SJSA1 (cell line): ENCODE measurements around the genes BTRC and KCNIP2.

GRCh38 chr10:100825924-100826419, 80.6 kb downstream of the PAX2 start:
- RAMPAGE, long total RNA: no peak

- RAMPAGE, long total RNA: no peak
Observed at GRCh38 chr10:100971116-100971892, 2.0 kb downstream of the SEMA4G start.

DNA sequence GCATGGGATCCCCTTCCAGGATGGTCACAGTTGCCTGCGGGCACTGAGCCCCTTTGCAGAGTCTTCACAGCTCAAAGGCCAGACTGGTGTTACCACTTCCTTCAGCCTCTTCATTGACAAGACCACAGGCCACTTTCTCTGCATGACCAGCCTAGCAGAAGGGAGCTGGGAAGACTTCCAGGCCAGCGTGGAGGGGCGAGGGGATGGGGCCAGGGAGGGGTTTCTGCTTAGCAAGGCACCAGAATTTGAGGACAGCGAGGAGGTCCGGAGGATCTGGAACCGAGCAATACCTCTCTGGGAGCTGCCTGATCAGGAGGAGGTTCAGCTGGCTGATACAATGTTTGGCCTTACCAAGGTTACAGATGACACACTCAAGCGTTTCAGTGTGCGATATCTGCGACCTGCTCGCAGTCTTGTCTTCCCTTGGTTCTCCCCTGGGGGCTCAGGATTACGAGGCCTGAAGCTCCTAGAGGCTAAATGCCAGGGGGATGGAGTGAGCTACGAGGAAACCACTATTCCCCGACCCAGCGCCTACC, 1.1 kb downstream of the TWNK start:
- RAMPAGE, long total RNA: no peak

DNA sequence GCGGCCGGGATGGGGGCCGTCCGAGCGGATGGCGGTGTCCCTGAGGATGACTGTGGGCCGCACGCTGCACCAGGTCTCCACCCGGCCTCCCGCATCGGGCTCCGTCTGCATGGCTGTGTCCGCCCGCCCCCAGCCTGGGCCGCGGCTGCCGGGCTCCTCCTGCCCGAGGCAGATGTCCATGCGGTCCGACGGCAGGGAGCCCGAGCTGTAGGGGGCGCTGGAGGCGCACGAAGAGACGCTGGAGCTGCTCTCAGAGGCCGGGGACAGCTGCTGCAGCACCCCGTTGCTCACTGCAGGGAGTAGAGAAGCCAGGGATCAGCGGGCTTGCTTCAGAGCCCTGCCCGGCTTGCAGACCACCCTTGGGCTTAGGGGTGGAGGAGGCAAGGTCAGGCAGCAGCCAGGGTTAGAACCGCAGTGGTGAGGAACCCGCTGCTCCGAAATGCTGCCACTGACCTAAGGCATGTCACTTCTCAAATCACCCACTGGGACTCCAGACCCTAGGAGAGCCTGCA, 11.9 kb downstream of the PDZD7 start:
- RAMPAGE, long total RNA: no peak

GRCh38 chr10:101029837-101030258, 1.1 kb downstream of the PDZD7 start:
- RAMPAGE, long total RNA: no peak

- RAMPAGE, long total RNA: no peak
Observed at GRCh38 chr10:101063266-101064117, 1.7 kb downstream of the KAZALD1 start.

DNA sequence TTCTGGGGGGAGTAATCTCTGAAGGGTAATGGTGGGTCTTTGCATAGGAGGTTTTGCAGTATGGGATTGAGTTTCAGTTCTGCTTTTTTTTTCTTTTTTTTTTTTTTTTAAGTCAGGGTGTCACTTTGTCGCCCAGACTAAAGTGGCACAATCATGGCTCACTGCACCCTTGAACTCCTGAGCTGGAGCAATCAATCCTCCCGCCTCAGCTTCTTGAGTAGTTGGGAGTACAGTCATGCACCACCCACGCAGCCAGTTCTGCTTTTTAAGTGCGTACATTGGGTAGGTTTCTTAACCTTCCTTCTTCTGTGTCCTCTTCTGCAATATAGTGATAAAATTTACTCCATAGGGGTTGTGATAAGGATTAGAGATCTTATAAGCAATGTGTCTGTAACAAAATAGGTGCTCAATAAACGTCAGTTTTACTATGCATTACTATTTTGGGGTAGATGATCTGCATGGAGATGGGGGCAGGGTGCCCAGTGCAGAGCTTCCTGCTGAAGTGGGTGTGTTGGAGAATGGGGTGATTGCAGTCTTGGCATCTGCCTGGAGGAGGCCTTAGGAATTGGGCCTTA, 9.6 kb downstream of the KAZALD1 start:
- RAMPAGE, long total RNA: no peak

DNA sequence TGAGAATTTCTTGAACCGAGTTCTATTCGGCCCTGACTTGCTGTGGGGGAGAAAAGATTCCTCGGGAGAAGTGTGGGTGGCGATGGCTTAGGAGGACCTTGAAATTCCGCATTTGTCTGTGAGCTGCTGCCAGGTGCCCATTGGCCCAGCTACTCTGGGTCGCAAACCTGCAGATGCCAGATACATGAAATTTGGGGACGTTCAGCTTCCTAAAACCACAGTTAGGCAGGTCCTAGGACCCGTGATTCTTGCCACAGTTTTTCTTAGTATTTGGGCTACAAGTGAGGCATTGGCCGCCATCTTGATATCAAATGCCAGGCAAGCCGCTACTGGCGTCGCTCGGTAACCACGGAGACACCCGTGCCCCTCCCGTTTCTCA, 533 bp upstream of the BTRC start:
- RAMPAGE, long total RNA: no peak

- RAMPAGE, long total RNA: no peak
Observed at GRCh38 chr10:101353822-101354981, at the start of gene BTRC. Gene BTRC (plus strand): TSS chr10:101354165.

- RAMPAGE, long total RNA: no peak
Observed at GRCh38 chr10:101536043-101536427, 52.0 kb downstream of the POLL start.

GRCh38 chr10:101803776-101804280, 14.4 kb downstream of the OGA start:
- RAMPAGE, long total RNA: no peak

DNA sequence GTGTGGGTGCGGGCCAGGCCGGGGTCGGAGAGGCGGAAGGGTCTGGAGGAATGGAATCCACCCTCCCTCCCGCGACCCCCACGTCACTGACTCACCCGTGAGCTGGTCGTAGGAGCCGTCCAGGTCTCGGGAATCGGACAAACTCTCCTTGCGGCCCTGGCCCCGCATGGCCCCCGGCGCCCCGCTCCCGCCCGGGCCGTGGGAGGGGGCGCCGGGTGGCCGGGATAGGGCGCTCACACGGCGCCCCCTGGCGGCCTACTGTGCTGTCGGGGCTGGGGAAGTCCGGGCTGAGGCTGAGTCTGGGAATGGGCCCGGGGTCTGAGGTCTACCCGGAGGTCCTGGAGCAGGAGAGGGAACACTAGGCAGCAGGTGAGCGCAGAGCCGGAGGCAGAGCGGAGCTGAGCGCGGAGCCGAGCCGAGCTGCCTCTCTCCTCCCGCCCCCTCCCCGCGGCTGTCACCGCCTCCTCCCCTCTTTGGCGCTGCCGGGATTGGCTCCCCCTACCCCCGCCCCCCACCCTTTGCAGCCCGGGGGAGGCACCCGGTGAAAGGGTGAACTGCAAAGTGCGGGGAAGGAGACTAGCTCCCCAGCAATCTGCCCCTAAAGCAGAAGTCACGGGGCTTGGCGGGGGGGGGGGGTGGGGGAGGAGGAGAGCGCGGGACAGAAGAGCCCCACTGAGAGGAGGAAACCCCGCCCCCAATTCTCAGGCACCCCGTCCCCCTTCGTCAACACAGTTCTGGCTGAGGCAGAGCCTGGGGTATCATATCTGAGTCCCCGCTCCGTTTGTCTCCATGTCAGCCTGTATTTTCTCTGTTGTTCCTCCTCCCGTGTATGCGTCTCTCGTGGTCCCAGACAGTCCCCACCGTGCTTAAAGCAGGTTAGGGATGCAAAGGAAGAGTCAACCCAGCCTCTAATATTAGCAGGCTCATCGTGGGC, at the start of gene KCNIP2:
Gene KCNIP2, minus strand, starts transcription at position 400 of the 934 bp plus-strand sequence.
- RAMPAGE, long total RNA: no peak

DNA sequence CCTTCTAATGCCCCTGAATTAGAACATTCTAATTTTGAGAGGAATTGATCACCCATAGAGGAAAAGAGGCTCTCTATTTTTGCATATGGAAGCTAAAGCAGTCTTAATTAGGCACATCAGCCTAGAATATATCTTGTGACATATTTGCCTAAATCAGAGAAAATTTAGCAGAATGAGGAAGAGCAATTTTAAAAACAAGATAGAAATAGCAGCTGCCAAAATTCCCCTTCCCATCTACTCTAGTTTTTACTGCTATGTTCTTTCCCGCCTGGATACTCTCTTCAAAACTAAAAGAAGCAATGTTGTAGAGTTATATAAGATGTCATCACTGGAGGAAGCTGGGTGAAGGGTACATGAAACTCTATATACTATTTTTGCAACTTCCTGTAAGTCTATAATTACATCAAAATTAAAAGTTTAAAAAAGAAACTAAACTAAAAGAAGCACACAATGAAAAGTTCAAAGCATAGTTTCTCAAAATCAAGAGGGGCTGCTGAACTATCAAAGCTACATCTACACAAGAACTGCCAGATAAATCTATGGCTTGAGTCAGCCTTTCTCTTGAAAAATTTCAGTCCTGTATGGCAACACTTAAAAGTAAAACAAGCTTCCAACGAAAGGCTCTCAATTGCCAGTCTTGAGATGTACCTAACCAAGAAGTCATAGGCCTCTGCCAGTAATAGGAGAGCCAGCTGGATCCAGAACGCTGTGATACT, 86.9 kb downstream of the ARMH3 start:
- RAMPAGE, long total RNA: no peak

- RAMPAGE, long total RNA: no peak
Observed at GRCh38 chr10:102066312-102066894, 1.3 kb downstream of the HPS6 start.

DNA sequence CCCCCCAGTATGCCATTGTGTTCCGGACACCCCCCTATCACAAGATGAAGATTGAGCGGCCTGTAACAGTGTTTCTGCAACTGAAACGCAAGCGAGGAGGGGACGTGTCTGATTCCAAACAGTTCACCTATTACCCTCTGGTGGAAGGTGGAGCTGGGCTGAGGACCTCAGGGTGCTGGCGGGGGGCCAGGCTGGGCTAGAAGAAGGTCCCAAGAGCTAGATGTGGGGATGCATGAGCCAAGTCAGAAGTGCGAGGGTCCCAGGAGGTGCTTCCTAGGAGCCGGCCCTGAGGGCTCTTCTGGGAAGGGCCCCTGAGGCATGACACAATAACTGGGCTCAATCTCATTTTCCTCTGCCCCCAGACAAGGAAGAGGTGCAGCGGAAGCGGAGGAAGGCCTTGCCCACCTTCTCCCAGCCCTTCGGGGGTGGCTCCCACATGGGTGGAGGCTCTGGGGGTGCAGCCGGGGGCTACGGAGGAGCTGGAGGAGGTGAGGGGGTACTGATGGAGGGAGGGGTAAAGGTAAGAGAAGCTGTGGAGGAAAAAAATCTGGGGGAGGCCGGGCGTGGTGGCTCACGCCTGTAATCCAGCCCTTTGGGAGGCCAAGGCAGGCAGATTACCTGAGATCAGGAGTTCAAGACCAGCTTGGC, 3.0 kb downstream of the NFKB2 start:
- RAMPAGE, long total RNA: no peak

DNA sequence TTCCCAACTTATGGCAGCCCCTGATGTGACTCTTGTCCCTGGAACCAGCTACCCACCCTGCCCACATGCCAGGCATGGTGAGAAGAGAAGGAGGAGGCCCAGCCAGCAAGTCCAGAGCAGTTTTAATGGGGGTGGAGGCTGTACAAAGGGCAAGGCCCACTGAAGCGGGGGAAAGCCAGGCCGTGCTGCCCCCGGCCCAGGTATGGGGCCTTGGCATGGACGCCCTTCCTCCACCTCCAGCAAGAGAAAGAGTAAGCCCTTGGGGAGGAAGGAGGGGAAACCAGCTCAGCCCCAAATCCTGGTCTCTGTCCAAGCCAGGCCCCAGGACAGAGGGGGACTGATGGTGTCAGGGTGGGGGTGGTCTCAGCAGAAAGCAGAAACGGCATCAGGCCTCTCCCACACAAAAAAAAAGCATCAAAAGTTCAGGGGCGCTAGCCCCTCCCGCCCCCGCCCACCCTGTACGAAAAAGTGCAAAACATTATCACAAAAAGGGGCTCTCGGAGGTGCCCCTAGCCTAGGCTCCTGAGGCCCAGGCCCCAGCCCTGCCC, 7.1 kb downstream of the NFKB2 start:
- RAMPAGE, long total RNA: no peak

DNA sequence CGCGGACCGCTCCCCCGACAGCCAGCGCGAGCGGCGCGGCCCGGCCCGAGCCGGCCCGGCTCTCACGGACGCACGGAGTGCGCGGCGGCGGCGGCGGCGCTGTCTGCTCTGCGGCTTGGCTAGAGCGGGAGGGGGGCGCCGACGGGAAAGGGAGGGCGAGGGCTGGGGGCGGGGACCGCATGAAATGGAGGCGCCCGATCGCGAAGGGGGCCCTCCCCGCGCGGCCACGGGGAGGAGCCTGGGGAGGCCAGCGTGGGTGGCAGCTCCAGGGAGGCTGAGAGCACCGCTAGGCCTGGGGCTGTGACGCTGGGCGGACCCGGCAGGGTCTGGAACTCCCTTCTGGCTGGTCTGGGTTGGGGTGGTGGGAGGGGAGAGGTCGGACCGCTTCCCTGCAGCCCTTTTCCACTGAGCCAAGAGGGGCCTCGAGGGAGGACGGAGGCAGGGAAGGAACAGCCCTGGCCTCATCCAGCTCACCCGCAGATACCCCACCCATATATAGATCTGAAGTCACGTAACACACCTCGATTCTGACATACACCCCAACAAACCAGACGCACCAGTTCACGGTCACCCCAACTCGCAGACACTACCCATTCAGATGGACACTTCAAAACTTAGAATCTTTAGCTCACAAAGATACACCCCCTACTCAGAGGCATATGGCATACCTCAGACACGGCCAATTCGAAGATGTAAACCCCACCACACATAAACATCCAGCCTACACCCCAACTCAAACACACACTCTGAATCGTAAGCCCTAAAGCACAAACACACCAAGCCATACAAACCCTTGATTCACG, 9.2 kb downstream of the PSD start:
- RAMPAGE, long total RNA: no peak

DNA sequence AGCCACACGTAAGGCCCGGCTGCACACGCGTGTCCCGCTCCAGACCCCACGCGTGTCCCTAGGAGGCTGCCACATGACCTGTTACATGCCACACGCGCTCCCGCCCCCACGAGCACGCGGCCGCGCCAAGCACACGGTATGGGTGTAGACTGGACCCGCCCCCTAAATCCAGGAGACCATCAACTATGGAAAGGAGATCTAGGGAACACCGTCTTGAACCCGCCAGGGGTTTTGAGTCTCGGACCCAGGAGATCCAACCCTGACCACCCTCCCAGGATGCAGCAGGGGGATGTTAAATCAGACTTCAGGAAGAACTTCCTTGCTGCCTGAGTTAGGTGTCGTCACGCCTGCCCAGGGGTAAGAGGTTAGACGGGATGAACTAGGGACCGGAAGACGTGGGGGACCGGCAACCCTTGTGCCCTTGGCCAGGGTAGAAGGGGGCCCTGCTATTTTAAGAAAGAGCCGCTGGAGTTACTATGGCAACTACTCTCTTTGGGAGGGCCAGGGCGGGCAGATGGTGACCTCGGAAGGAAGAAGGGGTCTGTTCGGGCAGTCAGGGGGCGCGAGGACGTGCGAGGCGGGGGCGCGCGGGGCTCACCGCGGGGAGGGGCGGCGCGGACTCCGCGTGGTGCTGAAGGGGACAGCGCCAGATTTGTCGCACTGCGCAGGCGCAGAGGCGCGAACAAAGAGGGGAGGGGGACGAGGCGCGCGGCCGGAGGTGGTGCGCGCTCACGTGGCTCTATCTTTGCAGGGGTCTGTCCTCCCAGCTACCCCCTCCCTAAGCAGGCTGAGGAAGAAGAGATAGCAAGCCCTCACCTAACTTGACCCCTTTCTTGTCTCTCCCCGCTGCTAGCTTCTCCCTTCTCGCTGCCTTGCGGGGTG, 714 bp upstream of the PSD start:
- RAMPAGE, long total RNA: no peak

DNA sequence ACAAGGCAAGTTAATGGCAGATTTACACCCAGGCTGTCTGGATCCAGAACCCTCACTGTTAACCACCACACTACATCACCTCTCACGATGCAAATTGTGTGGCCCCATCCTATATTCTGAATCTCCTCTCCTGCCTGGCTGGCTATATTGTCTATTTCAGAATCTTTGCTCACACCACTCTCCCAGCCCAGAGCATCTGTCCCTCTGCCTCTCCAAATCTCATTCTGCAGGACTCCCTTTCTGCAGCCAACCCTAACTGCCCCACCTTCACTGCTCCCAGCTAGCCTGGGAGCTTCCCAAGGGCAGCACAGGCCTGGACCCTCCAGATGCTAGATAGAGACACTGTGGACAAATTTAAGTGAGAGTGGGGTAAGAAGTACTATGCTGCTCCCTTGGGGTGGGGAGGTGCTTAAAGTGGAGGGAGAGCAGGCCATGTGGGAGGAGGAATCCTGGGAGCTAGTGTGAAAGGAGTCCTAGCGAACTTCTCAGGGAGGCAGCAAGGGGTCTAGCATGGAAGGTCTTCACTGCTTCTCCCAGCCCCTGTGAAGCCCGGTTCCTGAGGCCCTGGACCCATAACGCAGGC, 773 bp downstream of the CUEDC2 start:
- RAMPAGE, long total RNA: no peak

DNA sequence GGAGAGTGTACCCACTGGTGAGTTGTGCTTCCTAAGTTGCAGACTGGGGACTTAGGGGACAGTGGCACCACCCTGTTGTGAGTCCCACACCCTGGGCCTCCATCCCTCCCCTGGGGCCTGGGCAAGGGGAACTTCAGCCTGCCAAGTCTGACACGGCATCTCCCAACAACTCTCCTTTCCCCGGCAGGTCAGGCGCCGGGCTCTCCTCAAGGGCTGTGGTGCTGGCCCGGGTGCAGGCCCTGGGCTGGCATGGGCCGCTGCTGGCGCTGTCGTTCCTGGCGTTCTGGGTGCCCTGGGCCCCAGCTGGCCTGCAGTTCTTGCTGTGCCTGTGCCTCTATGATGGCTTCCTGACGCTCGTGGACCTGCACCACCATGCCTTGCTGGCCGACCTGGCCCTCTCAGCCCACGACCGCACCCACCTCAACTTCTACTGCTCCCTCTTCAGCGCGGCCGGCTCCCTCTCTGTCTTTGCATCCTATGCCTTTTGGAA, 9.3 kb downstream of the MFSD13A start:
- RAMPAGE, long total RNA: no peak